SK-N-SH (cell line): ENCODE measurements around the genes SCGB1C1, PSMD13 and CDHR5.

GRCh38 chr11:192674-193163 is at the start of gene SCGB1C1:
Gene SCGB1C1, plus strand, starts transcription at chr11:193078.
- RRBS: no CpG with 5 or more reads among the region's 12 CpGs
CAGE:
- cytosol, long polyA plus RNA: no peak
- long polyA plus RNA: no peak
- nucleus, long polyA plus RNA: no peak

- RRBS: 2% methylated on average over 27 of the region's 40 CpGs
CAGE:
- cytosol, long polyA plus RNA: start-site peak on the plus strand at chr11:236941-237012, 102 and 167 reads in 2 replicates; start-site peak on the plus strand at chr11:237064-237124, 17 and 20 reads in 2 replicates
- long polyA plus RNA: start-site peak on the plus strand at chr11:237004-237010, 19 and 23 reads in 2 replicates
- nucleus, long polyA plus RNA: start-site peak on the plus strand at chr11:236953-237015, 25 and 172 reads in 2 replicates
Measured at GRCh38 chr11:236705-237157, at the start of gene PSMD13. Gene PSMD13, plus strand, starts transcription at chr11:236976.

GRCh38 chr11:241671-242197 is 5.0 kb downstream of the PSMD13 start:
- RRBS: no CpG with 5 or more reads among the region's 5 CpGs
CAGE:
- cytosol, long polyA plus RNA: no peak
- long polyA plus RNA: no peak
- nucleus, long polyA plus RNA: no peak

DNA sequence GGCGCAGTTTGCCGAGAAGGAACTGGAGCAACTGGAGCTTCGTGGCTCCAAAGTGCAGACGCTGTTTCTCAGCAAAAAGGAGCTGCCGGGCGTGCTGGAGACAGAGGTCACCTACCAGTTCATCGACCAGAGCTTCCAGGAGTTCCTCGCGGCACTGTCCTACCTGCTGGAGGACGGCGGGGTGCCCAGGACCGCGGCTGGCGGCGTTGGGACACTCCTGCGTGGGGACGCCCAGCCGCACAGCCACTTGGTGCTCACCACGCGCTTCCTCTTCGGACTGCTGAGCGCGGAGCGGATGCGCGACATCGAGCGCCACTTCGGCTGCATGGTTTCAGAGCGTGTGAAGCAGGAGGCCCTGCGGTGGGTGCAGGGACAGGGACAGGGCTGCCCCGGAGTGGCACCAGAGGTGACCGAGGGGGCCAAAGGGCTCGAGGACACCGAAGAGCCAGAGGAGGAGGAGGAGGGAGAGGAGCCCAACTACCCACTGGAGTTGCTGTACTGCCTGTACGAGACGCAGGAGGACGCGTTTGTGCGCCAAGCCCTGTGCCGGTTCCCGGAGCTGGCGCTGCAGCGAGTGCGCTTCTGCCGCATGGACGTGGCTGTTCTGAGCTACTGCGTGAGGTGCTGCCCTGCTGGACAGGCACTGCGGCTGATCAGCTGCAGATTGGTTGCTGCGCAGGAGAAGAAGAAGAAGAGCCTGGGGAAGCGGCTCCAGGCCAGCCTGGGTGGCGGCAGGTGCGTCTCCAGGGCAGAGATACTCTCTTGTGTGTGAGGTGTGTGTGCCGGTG is 3.1 kb downstream of the NLRP6 start:
- RRBS: no CpG with 5 or more reads among the region's 54 CpGs
CAGE:
- cytosol, long polyA plus RNA: no peak
- long polyA plus RNA: no peak
- nucleus, long polyA plus RNA: no peak

GRCh38 chr11:324755-325461 is 4.2 kb upstream of the IFITM3 start:
- RRBS: no CpG with 5 or more reads among the region's 26 CpGs
CAGE:
- cytosol, long polyA plus RNA: no peak
- long polyA plus RNA: no peak
- nucleus, long polyA plus RNA: no peak

DNA sequence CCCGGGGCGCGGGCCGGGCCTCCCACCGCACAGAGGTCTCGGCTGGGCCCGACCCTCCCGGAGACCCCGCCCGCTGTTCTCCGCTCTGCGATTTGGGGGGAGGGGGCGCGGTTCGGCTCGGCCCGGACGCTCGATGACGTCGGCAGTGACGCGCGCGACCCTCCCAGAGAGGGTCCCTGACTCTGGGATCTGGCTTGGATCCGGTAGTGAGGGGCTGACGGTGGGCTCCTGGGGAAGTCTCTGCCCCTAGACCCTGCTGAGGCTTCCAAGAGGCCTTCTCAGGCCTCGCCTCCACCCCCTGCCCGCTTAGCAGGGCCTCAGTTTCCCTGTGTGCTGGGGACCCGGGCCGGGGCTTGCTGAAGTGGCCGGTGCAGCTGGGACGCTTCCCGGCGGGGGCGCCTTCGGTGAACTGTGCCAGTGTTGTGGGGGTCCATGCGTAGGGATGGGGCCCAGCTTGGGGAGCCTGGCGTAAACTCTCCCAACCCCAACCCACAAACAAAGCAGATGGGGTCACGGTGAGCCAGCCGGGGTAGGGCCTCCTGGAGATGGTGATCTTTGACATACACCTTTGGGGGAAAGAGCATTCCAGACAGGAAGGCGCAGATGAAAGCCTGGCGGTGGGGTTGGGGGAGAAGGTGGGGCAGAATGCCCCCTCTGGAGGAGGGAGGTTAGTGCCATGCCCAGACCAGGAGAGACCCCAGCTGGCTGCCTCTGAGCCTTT is 919 bp downstream of the B4GALNT4 start:
- RRBS: 3% methylated on average over 23 of the region's 43 CpGs
CAGE:
- cytosol, long polyA plus RNA: no peak
- long polyA plus RNA: no peak
- nucleus, long polyA plus RNA: no peak

DNA sequence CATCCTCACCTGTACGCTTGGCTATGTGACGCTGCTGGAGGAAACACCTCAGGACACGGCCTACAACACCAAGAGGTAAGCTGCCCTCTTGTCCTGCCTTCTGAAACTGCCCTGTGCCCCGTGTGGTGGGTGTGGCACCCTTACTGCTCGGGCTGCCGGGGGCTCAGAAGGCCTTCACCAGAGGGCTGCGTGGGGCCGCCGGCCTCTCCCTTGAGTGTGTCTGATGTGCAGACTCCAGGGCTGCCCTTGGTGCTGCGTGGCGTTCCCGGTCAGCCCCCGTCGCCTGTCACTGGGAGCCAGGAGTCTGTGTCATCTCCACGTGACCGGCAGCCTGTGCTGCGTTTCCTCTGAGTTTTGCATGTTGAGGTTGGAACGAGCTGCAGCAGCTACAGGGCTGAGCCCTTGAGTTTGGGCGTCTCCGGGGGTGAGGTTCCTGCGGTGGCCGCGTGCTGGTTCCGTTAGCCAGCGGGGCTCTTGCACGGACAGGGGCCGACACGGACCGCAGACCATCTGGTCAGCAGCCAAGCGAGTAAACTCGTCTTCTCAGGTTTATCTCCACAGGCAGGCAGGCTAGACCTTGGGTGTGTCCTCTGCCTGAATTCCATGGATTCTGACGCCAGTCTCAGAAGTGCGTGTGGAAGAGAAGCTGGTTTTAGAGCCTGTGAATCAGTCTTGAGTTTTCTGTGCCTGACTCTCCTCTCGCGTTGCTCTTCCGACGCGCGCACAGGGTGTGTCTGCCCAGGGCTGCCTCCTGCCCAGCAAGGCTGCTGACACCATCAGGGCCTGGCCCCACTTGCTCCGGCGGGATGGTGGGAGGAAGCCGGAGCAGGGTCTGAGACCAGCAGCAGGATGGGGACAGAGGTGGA is 10.4 kb downstream of the PTDSS2 start:
- RRBS: 93% methylated on average over 14 of the region's 42 CpGs
CAGE:
- cytosol, long polyA plus RNA: no peak
- long polyA plus RNA: no peak
- nucleus, long polyA plus RNA: no peak

DNA sequence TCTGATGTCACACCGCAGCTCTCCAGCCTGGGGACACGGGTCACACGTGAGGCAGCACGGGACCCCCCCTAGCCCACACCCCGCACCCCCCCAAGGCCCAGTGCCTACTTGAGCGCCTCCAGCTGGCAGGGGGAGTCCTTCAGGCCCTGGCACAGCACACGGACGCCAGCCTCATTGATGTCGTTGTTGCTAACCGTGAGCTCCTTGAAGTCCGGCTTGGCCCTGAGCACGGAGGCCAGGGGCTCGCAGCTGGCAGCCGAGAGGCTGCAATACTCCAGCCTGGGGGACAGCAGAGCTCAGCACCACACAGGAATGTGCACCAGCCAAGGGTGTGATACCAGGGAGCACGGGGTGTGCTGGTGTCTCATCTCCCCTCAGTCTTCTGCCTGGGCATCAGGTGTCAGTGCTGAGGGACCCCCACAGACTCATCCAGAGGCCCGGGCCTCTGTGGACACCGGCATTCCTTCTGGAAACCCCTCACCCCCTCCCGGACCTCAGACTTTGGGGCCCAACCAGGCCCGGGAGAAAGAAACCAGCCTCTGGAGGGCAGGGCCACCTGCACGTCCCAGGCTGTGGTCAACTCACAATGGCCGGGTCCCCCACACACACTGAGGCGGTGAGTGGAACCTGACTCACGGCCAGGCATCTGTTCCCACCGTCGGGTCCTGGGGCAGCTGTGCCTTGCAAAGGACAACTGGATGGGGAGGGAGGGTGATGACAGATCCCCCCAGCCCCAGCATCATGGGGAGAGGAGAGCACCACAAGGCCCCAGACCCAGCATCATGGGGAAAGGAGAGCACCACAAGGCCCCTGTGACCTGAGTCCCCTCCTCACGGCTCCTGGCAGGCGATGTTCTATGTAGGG is 7.9 kb downstream of the RNH1 start:
- RRBS: 97% methylated on average over 4 of the region's 27 CpGs
CAGE:
- cytosol, long polyA plus RNA: no peak
- long polyA plus RNA: no peak
- nucleus, long polyA plus RNA: no peak

GRCh38 chr11:514597-515011 is 7.6 kb upstream of the RNH1 start:
- RRBS: no CpG with 5 or more reads among the region's 10 CpGs
CAGE:
- cytosol, long polyA plus RNA: no peak
- long polyA plus RNA: no peak
- nucleus, long polyA plus RNA: no peak

- RRBS: no CpG with 5 or more reads among the region's 28 CpGs
CAGE:
- cytosol, long polyA plus RNA: no peak
- long polyA plus RNA: no peak
- nucleus, long polyA plus RNA: no peak
Measured at GRCh38 chr11:581371-582084, 5.3 kb downstream of the PHRF1 start.

DNA sequence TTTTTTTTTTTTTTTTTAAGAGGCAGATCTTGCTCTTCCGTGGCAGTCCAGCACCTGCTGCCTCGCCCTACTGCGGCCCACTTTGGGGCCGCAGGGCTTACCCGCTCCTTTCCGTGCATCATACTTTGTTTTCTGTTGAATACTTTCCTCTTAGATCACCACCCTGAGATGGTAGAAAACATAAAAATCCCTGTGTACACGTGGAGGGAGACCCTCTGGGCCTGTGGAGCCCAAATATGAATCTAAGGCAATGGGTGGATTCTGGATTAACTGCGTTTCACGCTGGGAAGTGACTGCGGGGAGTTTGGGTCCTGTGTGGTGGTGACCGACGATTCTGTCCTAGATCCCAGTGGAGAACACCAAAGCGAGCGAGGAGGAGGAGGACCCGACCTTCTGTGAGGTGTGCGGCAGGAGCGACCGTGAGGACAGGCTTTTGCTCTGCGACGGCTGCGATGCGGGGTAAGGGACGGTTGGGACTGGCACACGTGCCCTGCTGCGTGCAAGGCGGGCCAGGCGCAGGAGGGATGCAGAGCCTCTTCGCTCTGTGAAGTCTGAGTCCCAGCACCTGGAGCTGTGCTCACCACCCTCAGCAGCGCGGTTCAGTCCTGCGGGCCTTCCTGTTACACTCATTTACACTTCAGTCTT is 16.1 kb downstream of the PHRF1 start:
- RRBS: no CpG with 5 or more reads among the region's 31 CpGs
CAGE:
- cytosol, long polyA plus RNA: no peak
- long polyA plus RNA: no peak
- nucleus, long polyA plus RNA: no peak

DNA sequence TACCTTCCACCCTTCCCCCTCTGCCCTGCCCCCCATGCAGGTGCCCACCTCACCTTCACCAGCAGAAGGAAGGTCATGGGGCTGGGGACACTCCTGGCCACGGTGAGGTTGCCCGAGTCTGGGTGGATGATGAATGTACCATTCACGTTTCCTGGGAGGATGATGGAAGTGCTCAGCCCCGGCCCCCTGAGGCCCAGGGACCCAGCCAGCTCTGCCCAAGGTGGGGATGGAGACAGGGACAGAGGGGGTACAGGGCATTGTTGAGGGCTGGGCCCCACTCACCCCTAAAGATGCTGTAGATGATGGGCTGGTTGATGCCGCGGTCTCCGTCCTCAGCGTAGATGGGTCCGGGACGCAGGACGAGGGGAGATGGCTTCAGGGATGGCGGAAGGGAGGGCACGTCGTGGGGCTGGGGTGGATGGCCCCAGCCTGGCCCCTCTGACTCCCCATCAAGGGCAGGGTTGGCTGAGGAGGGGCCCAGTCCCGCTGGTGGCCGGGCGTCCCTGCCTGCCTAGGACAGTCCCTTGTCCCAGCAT is 4.3 kb upstream of the IRF7 start:
- RRBS: no CpG with 5 or more reads among the region's 17 CpGs
CAGE:
- cytosol, long polyA plus RNA: no peak
- long polyA plus RNA: no peak
- nucleus, long polyA plus RNA: no peak

GRCh38 chr11:624769-625950 is at the start of gene CDHR5:
Gene CDHR5, minus strand, starts transcription at chr11:624955.
- RRBS: no CpG with 5 or more reads among the region's 46 CpGs
CAGE:
- cytosol, long polyA plus RNA: no peak
- long polyA plus RNA: no peak
- nucleus, long polyA plus RNA: no peak

GRCh38 chr11:646164-646751 is 9.2 kb downstream of the DRD4 start:
- RRBS: no CpG with 5 or more reads among the region's 14 CpGs
CAGE:
- cytosol, long polyA plus RNA: no peak
- long polyA plus RNA: no peak
- nucleus, long polyA plus RNA: no peak

DNA sequence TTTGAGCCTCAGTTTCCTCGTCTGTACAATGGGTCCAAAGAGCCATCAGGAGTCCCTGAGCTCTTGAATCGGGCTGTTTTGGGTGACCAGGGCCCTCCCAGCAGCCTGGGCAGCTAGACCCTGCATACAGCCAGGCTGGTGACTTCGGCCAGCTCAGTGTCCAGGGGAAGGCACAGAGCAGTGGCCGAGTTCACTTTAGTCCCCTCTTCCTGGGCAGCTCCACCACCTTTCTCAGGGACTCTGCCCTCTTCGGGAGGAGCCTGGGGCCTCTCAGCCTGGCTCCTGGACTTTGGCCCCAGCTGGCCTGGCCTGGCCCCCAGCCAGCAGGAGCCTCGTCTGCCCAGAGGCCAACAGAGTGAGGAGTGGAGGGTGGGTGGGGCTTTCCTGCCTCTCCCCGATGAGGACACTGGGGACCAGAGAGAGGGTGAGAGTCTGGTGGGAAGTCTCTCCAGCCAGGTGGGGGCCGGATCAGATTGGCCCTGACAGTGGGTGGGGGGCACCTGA is 6.7 kb downstream of the EPS8L2 start:
- RRBS: no CpG with 5 or more reads among the region's 8 CpGs
CAGE:
- cytosol, long polyA plus RNA: no peak
- long polyA plus RNA: no peak
- nucleus, long polyA plus RNA: no peak

DNA sequence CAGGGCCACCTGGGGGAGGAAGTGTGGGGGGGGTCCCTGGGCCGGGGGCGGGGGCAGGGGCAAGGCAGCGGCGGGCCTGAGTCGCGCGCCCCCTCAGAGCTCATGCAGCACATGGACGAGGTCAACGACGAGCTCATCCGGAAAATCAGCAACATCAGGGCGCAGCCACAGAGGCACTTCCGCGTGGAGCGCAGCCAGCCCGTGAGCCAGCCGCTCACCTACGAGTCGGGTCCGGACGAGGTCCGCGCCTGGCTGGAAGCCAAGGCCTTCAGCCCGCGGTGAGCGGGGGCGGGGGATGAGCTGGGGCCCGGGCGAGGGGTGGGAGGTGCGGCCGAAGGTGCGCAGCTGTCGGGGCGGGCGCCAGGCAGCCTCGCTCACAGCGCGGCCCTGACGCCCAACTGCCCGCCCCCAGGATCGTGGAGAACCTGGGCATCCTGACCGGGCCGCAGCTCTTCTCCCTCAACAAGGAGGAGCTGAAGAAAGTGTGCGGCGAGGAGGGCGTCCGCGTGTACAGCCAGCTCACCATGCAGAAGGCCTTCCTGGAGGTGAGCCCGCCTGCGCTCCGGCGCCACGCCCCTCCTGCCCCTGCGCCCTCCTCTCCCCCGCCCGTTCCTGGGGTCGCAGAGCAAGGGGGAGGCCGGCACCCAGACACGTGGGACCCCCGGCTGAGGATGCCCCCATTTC is 20.3 kb downstream of the EPS8L2 start:
- RRBS: 22% methylated on average over 29 of the region's 60 CpGs
CAGE:
- cytosol, long polyA plus RNA: no peak
- long polyA plus RNA: no peak
- nucleus, long polyA plus RNA: no peak

- RRBS: 90% methylated on average over 4 of the region's 14 CpGs
CAGE:
- cytosol, long polyA plus RNA: no peak
- long polyA plus RNA: no peak
- nucleus, long polyA plus RNA: no peak
Measured at GRCh38 chr11:782427-782715, 5.1 kb upstream of the GATD1 start.

DNA sequence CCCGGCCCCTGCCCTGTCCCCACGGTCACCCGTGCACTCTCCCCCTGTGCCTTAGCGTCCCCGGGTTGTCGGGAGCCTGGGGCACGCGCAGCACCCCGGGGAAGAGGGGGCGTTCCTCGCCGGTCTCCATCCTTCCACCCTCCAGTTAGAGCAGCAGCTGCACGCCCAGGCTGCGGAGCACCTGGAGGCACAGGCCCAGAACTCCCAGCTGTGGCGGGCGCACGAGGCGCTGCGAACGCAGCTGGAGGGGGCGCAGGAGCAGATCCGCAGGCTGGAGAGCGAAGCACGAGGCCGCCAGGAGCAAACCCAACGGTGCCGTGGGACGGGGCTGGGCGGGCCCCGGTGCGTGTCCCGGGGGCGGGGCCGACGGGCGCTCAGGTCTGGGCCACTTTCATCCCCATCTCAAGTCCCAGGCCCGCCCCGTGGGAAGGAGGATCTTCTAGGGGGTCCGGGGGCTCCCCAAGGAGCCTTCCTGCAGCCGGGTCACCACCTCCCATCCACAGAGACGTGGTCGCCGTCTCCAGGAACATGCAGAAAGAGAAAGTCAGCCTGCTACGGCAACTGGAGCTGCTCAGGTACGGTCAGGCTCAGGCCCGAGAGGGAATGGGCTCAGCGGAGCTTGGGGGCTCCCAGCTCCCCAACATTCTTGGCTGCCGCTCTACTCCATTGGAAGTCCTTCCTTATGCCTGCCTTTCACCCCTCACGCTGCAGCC is 1.9 kb upstream of the CD151 start:
- RRBS: 73% methylated on average over 17 of the region's 49 CpGs
CAGE:
- cytosol, long polyA plus RNA: no peak
- long polyA plus RNA: no peak
- nucleus, long polyA plus RNA: no peak

GRCh38 chr11:840196-840808 is 2.0 kb downstream of the POLR2L start:
- RRBS: no CpG with 5 or more reads among the region's 26 CpGs
CAGE:
- cytosol, long polyA plus RNA: no peak
- long polyA plus RNA: no peak
- nucleus, long polyA plus RNA: no peak

GRCh38 chr11:840809-841408 is 1.4 kb downstream of the POLR2L start:
- RRBS: no CpG with 5 or more reads among the region's 16 CpGs
CAGE:
- cytosol, long polyA plus RNA: no peak
- long polyA plus RNA: no peak
- nucleus, long polyA plus RNA: no peak